Trachea (tissue), 1 donor: ENCODE measurements around the gene IL17RA.

- PRO-cap: no peak
Measured at GRCh38 chr22:11065895-11066599, 4461.9 kb upstream of the OR11H1 start.

DNA sequence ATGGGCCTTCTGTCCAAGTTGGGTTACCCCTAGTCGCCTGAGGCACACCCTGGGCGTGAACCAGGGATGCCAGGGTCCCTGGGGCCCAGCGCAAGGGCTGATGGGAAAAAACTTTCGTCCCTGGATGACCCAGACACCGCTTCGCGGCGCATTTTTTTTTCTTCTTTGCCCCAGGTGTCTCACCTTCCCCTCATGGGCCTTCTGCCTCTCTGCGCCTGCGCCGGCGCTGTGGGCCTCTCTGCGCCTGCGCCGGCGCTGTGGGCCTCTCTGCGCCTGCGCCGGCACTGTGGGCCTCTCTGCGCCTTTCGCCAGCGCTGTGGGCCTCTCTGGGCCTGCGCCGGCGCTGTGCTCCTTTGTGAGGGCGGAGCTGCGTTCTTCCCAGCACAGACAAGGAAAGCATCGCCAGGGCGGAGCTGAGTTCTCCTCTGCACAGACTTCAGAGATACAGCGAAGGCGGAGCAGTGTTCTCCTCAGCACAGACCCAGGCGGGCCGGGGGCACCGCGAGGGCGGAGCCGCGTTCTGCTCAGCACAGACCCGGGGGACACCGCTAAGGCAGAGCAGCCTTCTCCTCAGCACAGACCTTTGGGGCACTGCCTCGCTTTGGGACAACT lies 3703.0 kb upstream of the OR11H1 start:
- PRO-cap: no peak

DNA sequence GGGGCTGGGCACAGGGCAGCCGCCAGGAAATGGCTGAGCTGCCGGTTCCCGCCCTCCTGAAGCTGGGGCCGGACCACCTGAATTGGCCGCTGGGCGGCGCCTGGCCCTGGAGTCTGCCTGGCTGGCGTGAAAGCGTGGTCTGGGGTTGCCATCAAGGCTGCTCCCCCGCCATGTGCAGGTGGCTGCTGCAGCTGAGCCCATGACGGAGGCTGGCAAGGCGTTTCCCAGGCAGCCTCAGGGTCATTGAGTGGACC lies 85.8 kb downstream of the POTEH start:
- PRO-cap: no peak

GRCh38 chr22:17035854-17036698 lies 28.1 kb upstream of the GAB4 start:
- PRO-cap: no peak

DNA sequence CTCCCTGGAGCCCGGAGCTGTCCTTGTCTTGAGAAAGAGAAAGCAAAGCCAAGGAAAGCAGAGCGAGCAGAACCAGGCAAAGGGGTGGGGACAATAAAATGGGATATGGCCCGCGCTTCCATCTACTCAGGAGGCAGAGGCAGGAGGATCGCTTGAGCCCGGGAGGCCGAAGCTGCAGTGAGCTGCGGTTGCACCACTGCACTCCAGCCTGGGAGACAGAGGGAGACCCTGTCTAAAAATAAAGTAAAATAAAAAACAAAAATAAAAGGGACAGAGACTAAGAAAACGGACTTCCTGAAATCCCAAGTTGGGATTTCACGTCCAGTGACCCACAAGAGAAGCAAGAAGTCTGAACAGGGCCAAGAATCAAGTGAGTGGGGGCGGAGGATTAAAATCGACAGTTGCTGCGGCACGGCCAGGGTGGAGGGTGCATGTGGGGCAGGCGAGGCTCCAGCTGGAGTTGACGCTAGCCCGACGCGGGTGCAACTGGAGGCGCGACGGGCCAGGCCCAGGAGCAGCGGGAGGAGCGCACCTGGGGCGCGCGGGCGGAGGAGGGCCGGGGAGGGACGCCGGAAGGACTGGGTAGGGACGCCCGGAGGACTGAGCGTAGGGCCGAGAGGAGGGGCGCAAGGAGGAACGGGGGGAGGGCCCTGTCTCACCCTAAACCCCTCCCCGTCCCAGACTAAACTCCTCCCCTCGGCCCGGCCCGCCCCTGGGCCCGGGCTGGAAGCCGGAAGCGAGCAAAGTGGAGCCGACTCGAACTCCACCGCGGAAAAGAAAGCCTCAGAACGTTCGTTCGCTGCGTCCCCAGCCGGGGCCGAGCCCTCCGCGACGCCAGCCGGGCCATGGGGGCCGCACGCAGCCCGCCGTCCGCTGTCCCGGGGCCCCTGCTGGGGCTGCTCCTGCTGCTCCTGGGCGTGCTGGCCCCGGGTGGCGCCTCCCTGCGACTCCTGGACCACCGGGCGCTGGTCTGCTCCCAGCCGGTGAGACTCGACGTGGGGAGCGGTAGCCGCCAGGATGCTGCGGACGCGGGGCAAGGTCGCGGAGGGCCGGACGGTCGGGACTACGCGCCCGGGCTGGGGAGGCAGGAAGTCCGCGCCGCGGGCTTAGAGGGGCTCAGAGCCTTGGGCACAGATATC lies at the start of gene IL17RA:
TSS of gene IL17RA (plus strand) at position 754 of the 1,139 bp plus-strand sequence.
- PRO-cap: bidirectional peak, plus-strand start at position 715 of the sequence, minus-strand start at position 602 of the sequence

- PRO-cap: no peak
Measured at GRCh38 chr22:17117843-17118338, 3.3 kb downstream of the TMEM121B start.

DNA sequence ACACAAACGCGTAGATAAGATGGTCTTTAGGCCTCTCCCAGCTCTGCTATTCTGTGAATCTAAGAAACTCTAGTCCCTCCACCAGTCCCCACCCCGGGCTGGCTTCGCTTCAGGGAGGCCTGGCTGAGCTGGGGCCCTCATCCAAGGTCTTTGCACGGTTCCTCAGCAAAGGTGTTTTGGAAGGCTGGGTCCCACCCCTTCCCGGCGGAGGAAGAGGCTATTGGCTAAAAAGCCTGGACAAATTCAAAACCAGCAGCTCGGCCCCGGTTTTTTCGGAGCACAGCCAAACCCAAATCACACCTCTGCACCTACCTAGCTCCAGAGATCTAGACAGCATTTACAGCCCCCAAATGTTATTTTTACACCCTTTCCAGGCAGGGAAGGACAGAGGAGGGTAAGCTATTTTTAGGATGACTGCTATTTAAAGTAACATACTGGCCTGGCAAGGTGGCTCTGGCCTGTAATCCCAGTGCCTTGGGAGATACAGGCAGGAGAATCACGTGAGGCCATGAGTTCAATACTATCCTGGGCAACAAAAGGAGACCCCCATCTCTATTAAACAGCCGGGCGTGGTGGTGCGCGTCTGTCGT lies 13.2 kb upstream of the HDHD5 start:
- PRO-cap: unidirectional peak, minus-strand start at position 152 of the sequence

- PRO-cap: no peak
Measured at GRCh38 chr22:17430556-17430887, 61.3 kb downstream of the CECR2 start.

DNA sequence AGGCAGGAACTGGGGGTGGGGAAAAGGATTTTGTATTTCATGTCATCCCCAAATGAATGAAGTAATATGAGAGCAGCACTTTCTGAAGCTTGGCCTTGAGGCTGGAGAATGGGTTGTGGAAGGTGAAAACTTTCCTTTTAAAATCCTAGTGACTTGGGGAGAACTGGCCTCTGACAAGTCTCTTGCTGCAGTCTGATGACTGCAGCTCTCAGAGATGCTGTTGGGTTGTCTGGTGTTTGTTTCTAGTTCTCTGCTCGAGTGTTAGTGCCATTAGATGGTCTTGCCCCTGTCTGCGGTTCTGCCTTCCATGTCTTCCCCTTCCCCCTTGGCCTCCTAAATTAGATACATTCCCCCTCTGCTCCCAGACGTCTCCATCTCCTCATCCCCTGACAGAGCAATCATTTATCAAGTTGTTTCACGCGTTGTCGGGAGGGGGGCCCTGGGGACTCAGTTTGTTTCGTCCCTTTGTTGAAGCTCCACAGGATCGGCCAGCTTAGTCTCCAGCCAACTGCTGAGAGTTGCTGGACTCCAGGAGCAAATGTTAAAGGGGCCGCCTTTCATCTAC lies 67.7 kb downstream of the CECR2 start:
- PRO-cap: no peak

DNA sequence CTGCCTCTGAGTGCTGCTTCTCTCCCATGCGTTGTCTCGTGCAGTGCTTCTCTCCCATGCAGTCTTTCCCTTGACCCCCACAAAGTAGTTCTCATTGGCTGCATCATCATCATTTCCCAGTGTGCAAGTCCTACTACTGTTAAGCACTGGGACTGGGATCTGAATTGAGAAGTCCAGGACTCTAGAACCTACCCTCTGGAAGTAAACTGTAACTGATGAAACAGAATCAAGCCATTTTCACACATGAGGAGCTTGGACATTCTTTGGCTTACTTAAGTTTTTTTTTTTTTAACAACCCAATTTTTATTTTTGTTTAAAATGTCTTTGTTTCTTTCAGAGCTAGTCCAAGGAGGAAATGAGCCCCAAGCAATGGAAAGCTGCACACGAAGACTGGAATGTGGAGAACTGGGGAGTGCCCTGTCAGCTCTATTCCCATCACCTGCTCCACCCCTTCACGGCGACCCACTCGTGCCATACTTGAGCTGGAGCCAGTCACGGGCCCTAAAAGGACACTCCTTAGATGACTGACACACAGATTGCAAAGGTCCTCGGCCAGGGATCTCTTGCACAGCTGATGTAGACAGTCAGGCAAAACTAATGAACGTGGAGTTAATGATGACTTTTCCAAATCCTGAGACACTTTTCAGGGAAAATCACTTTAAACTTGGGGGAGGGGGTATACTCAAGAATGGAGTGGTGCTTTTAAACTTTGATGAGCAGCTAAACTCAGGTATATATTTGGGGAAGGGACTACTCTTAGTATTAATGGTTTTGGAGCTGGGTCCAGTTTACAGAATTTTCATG lies 10.6 kb upstream of the SLC25A18 start:
- PRO-cap: no peak

DNA sequence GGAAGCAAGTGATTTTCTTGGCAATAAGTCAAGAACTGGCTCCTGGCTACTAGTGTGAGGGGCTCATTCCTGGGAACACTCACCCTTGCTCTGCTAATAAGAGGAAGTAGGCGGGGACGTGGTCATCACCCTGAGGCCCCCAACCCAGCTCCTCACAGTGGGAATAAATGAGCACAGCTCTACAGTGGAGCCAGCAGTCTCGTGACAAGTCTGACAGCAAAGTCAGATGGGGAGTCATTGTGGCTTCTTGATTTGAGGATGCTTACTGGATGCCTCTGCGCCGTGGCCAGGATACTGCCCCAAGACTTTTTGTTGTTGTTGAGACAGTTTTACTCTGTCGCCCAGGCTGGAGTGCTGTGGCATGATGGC lies 6.9 kb downstream of the SLC25A18 start:
- PRO-cap: no peak

- PRO-cap: no peak
Measured at GRCh38 chr22:17769053-17769252, 5.3 kb downstream of the BID start.

DNA sequence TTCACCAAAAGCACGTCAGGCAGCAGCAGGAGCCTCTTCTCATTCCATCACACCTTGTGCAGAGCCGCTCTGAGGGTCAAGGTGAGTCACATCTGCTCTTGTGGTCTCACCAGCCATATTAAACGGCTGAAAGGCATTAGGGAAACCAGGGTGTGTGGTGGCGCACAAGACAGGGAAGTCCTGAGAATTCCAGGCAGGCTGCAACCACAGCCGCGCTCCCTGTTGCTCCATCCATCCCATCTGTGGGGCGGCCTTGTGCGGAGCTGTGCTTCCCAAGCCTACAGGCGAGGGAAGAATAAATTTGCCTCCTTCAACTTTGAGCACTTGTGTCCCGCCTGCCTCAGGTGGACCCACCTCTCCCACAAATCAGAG lies 38.9 kb upstream of the BID start:
- PRO-cap: no peak

- PRO-cap: no peak
Measured at GRCh38 chr22:17838331-17838890, 64.1 kb upstream of the BID start.

GRCh38 chr22:17851694-17852184 lies 77.5 kb upstream of the BID start:
- PRO-cap: no peak

DNA sequence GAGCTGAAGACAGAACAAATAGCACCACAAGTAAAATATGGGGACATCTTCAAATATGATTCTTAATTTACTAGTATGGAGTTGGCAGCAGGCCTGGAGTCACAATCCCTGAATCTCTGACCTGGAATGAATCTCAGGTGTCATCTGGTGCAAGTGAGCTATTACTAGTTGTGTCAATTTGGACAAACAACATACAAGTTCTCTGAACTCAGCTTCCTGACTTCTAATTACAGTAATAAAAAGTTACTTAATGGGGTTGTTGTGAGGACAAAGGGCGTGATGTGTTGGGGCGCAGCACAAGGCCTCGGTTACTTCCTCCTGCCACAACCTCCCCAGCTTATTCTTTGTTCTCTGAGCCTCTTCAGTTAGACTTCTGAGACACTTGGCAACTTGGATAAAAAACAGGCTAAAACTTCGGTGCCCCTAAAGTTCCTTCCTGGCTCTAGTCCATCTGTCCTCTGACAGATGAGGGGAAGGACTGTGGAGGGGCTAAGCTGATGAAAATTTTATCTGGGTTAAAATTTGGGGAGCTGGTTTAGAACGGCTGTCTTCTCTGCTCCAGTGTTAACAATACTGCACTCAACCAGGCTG lies 95.4 kb upstream of the BID start:
- PRO-cap: no peak

DNA sequence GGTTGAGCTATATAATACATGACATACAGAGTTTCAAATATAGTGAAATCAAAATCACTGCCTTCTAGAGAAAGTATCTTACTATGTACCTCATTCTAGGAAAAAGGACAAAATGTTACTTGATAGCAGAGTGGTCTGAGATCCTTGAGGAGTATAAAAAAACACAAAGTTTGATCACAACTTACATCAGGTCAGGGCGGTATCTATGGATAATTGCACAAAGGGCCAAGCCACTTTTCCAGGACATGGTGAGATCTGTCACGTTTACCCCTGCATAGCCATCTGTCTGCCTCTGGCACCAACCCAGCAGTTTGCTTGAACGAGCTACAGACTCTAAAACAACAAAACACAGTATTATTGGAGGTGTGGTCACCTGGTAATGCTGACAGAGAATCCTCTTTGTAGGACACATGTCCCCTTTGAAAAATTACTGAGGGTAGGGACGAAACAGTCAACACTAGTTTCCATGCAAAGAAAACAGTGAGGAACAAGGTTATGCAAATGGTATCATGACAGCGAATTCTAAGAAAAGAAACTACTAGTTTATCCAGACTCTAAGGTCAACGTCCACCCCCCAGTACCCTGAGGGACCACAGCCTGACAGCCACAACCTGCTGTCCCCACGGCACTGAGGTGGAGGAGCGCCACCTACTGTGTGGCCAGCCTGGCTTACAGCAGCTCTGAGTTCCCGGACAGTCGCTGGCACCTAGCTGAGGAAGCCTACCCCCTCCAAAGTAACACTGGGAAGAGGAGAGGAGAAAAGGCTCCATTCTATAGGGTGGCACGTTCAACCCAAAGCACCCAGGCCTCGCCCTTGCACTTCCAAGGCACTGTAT lies 117.2 kb upstream of the BID start:
- PRO-cap: no peak

DNA sequence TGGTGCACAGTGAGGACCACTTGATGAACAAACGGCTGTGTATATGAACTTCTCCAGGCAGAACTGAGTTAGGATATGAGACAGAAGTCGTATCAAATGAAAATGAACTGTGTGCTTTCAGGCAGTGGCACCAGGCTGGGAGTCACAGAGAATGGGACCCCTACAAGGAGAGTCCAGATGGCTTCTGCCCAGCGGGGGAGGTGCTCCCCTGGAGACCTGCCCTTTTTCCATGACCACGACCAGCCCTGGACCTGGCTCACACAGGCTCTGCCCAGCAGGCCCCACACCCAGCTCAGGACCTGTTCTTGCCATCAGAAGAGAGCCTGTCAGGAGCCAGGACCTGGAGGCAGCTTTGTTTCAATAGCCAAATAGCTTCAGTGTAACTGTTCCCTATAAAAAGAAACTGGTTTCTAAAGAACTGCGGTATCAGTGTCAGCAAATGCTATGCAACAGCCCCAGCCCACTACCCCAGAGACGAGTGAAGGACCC lies 104.8 kb downstream of the MICAL3 start:
- PRO-cap: no peak

DNA sequence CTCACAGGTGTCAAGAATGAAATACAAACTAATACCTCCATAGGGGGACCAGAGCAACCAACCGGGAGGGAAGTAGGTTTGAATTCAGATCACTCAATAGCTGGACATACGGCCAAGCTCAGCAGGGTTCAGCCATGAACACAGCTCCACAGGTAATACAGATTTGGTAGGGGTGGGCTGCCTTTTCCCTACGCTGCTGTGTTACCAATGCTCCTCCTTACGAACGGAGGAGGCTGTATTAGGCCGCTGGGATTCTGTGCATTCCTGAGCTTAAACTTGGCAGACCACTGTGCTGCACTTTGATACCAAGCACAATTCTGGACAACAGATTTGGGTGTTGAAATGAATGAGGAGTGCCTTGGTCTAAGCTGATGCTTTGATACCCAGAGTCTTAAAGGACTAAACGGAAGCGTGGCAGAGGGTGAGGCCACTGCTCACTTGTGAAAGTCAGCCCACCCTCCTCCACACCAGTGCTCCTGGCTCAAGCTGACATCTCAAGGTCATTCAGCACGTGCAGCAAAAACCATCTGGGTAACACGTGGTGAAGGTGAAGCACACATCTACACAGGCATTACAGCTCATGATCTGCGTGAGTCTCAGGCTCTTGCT lies 86.0 kb downstream of the MICAL3 start:
- PRO-cap: no peak

DNA sequence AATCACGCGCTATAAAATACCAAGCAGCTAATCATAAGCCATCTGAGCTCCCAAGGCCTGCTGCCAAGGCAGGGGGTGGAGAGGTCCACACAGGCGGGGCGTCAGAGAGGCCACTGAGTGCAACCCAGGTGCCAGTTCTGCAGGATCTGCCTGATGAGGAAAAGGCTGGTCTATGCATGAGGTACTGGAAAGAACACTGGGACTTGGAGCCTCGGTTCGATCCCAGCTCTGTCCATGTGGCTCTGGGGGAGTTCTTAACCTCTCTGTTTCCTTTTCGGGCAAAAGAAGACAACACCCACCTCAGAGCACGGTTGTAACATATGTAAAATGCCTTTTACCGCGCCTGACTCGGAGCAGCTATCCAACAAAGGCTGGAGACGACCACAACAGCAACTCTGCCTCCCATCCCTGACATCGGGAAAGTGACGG lies 71.7 kb downstream of the MICAL3 start:
- PRO-cap: no peak